Epithelial cell of proximal tubule (primary cell): ENCODE results near the gene KCNJ6.

DNA sequence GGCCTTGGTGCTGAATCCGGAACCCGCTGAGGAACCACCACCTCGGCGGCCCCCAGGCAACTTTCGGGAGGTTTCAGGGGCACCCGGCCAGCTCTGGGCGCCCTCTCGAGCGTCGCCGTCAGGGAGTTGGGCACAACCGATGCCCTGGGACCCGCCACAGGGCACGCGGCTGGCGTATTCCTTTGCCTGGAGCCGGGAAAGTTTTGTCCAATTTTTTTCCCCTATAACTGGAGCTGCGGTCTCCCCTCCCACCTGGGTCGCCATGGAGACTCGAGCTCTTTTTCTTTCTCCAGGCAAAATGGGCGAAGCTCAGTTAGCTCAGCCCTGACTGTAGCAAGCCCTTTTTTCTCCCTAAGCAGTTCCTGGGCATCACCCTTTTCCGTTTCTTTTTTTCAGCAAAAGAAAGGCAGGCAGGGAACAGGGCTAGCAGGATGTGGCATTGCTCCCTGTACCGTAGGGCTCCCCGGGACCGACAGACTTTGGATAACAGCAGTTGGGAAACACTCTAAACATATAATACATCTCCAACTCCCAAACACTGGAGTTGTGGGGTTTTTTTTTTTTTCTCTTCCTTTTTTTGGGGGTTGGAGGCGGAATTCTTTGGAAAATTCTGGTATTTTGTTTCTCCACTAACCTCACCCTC lies 1.8 kb downstream of the KCNJ6 start:
- RAMPAGE, long total RNA = no peak
- RRBS = 6% methylated on average over 15 of the region's 26 CpGs

DNA sequence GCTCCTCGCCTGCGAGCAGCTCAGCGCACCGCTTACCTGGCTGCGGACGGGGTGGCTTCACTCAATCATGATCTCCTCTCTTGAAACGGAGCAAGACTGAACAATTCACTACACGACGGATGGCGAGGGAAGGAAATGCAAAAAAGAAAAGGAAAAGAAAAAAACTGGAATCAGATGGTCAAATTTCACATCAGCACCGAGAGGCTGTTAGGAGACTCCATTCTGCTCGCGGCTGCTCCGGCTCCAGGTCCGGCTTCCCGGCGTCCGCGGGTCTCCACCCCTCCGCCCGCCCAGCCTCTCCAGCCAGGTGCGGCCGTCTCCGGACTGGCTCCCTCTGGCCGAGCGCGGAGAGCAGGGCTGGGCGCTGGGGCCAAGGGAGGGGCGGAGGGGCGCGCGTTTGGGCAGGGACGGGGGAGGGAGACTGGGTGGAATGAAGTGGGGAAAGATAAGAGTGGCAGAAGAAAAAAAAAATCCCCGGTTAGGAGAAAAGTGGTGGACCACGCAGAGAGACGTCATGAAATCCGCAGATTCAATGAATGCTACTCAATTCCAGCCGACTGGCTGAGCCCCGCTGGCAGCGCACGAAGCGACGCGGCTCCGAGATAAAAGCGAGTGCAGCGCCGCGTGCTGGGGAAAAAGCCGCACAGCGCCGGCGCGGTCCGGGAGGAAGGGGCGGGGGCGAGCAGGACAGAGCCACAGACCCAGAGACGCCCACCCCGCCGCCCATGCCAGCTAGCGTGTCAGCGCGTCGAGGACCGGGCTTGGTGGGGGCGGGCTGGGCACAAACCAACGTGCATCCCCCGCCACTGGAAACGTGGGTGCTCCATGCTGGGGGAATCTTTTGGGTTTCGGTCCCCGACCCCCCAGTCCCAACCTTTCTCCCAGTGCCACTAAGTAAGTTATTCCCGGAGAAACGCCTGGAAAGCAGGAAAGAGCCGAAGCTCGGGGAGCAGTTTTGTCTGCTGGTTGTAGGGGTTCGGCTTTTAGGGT lies at the start of gene KCNJ6:
TSS of gene KCNJ6 (minus strand) at position 610 of the 990 bp plus-strand sequence.
- RAMPAGE, long total RNA = no peak
- RRBS = 3% methylated on average over 17 of the region's 76 CpGs

DNA sequence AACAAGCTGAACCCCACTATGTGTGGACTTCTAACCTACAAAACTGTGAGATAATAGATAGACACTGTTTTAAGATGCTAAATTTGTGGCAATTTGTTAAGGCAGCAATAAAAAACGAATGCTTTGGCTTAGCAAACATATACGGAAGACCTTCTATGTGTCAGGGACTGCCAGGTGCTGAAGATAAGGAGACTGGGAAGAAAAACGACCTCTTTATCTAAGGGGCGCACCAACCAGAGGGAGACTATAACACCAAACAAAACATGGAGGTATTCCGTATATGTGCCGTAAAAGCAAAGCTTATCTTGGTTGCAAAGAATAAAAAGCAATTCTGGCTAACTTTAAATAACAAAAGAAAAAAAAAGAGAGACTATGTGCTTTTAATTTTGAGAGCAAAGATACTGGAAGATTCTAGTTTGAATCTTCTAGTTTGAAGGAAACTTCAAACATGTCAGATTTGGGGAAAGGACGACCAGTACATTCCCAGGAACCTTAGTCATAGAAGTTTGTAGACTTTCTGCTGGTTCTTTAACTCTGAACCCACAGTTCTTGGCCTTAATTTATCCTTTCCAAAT lies 167.0 kb upstream of the KCNJ15 start:
- RAMPAGE, long total RNA = no peak
- RRBS = no CpG with 5 or more reads among the region's 7 CpGs

GRCh38 chr21:38219252-38219455 lies 37.6 kb upstream of the KCNJ15 start:
- RAMPAGE, long total RNA = no peak
- RRBS = no CpG with 5 or more reads among the region's 4 CpGs

DNA sequence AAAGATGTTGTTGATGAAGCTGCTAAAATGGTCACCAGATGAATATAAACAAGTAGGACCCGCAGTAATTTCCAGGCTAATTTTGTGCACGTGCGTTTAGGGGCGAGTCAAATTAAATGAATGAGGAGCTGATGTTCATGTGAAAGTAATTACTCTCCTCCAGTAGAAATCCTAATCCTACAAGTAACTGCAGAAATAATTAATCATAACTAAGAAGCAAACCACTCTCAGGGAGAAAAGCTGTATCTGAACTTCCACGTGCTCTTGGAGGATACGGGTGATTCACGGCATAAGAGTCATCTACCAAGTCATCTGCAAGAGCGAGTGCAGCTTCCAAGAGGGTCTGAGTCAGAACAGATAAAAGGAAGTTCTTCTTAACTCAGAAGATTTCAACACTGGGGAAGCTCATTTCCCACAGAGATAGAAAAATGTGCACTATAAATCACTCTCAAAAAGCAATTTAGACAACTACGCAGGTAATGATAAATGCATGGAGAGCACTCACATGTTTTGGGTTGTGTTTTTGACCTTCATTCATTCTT lies 20.6 kb downstream of the KCNJ15 start:
- RAMPAGE, long total RNA = no peak
- RRBS = no CpG with 5 or more reads among the region's 9 CpGs

DNA sequence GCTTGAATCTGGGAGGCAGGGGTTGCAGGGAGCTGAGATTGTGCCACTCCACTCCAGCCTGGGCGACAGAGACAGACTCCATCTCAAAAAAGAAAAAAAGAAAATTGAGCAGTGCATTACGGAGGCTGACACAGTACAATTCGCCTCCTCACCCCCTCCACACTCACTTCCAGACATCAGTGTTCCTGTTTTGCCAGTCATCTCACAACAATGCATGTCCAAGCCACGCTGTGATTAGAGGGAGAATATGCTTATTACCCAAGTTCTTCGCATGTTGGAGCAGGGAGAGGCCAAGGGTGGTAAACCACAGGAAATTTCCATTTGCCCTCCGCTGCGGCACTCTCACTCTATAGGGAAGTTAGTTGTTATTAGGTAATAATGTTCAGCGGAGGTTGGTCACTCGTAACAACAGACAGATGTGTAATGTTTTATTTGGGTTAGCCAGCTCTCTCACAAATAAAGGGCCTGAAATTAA lies 32.9 kb downstream of the KCNJ15 start:
- RAMPAGE, long total RNA = no peak
- RRBS = no CpG with 5 or more reads among the region's 9 CpGs

GRCh38 chr21:38299894-38300688 lies 43.3 kb downstream of the KCNJ15 start:
- RAMPAGE, long total RNA = no peak
- RRBS = no CpG with 5 or more reads among the region's 13 CpGs

- RAMPAGE, long total RNA = no peak
- RRBS = no CpG with 5 or more reads among the region's 6 CpGs
Measured at GRCh38 chr21:38303162-38303762, 46.5 kb downstream of the KCNJ15 start.

DNA sequence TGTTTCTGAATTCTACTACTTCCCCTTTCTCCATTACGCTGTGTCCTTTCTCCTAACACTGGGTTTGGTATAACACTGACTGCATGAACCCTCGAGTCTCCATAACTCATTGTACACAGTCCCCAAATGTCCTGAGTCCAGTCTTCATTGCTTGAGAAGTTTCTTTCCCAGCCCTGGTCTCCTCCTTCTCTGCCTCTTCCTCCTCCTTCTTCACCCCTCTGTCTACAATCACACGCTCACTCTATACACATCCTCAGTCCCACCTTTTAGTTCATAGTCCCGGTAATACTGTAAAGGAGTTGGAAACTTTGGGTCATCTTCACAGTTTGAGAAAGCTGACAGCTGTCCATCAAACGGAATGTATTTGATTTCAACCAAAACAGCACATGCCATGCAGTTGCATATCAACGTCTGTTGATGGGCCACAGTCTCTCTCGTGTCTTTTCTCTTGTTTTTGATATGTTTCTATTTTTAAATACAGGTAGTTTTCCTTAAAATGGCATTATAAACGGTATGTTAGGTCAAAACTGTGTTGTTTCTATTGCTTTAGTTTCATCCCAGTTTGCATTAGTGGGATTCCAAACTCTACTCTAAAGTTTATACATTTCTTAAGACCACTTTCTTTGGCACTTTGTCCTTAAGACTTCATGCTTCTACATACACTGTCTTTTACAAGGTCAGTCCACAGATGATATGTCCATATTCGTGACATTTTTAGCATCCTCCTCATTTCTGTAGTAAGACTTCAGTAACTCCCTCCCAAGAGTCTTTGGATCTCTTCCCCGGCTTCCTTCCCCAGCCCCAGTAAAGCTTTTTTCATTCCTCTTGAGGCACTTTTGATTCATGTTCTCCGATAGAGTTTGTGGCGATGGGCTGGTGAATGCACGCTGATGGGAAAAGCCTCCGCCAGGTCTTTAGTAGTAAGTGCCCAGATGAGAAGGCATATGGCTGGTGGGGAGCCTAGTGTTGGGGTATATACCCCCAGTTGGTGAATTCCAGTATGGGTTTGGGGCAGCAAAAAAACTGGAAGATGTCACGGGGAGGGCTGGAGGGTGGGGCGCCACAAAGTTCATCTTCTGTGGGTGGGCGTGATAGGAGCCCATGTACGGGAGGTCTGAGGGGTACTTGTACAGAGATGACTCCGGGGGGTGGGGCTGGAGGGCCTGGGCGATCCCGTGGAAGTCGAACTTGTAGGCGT lies 115.4 kb downstream of the ERG start:
- RAMPAGE, long total RNA = no peak
- RRBS = no CpG with 5 or more reads among the region's 23 CpGs

GRCh38 chr21:38455218-38455546 lies 43.1 kb downstream of the ERG start:
- RAMPAGE, long total RNA = no peak
- RRBS = no CpG with 5 or more reads among the region's 2 CpGs

DNA sequence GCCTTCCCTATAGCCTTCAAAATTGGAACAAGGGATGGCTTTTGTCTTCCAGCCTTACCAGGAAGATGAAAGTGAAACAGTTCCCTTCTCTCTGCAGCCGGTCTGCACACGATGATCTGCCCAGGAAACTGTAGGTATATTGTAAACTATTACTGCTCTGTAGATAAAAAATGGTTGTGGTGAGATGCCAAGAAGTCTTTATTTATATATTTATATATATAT lies 65.6 kb upstream of the ETS2 start:
- RAMPAGE, long total RNA = no peak
- RRBS = no CpG with 5 or more reads among the region's 2 CpGs

- RAMPAGE, long total RNA = no peak
- RRBS = no CpG with 5 or more reads among the region's 9 CpGs
Measured at GRCh38 chr21:38909065-38909580, 103.4 kb downstream of the ETS2 start.

DNA sequence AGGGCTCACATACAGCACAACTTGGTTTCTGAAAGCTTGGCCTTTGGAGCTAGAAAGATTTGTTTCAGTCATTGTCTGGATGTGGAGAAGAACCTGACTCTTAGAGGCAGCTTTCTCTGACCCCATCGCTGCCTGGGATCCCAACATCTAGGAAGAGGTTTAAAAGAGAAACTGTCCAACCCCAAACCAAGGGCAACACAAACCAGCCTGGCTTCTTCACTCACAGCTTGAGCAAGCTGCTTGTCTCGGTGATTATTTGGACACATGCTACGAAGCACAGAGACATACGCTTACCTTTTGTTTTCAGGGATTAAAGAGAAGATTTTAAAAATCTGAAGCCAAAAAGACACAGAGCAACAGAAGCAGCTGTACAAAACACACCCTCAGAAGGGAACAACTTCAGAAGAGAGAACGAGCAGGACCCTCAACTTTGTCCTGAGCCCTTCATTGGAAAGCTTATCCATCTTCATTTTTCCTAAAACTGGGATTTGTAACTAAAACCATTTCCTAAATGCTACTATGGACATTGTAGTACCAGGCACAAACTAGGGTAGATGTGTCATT lies 109.9 kb downstream of the ETS2 start:
- RAMPAGE, long total RNA = no peak
- RRBS = no CpG with 5 or more reads among the region's 5 CpGs

DNA sequence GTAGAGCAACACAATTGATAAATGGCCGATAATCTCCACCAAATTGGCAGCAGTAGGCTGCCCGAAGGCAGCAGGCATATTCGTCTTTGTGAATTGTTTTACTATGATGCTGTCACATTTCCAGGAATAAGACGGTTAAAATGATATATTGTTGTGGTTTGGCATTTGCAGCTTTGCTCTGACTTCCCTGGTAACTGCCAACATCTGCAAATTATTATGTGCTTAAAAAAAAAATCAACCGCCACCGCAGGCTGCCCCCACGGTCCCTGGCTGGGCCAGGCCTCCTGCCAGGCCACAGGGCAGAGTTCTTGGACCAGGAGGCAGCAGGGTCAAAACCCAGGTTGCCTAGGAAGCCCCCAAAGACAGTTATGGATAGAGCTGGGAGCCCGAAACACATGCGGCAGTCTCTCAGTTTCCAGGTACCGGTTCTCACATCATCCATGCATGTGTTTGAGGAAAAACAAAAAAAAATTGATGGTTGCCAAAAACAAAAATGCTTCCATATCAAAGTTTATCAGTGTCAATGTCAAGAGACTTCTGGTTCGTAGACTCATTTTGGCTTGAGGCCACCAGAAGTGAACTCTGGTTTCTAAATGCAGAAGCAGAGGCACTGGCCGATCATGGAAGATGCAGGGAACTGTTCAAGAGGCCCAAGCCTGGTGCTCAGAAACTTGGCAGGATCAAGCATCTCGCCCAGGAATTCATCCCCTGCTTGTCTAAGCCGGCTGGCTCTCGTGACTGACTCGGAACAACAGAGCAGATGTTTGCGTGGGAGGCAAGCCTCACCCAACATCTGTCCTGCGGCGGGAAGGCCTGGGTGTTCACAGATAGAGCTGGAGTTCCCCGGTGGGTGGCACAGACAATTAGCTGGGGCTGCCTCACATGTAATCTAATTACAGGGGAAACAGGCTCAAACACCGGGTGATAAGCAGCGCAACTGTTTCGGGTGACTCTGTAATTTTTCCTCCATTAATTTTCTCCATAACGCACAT lies 179.6 kb downstream of the ETS2 start:
- RAMPAGE, long total RNA = no peak
- RRBS = 31% methylated on average over 2 of the region's 24 CpGs

DNA sequence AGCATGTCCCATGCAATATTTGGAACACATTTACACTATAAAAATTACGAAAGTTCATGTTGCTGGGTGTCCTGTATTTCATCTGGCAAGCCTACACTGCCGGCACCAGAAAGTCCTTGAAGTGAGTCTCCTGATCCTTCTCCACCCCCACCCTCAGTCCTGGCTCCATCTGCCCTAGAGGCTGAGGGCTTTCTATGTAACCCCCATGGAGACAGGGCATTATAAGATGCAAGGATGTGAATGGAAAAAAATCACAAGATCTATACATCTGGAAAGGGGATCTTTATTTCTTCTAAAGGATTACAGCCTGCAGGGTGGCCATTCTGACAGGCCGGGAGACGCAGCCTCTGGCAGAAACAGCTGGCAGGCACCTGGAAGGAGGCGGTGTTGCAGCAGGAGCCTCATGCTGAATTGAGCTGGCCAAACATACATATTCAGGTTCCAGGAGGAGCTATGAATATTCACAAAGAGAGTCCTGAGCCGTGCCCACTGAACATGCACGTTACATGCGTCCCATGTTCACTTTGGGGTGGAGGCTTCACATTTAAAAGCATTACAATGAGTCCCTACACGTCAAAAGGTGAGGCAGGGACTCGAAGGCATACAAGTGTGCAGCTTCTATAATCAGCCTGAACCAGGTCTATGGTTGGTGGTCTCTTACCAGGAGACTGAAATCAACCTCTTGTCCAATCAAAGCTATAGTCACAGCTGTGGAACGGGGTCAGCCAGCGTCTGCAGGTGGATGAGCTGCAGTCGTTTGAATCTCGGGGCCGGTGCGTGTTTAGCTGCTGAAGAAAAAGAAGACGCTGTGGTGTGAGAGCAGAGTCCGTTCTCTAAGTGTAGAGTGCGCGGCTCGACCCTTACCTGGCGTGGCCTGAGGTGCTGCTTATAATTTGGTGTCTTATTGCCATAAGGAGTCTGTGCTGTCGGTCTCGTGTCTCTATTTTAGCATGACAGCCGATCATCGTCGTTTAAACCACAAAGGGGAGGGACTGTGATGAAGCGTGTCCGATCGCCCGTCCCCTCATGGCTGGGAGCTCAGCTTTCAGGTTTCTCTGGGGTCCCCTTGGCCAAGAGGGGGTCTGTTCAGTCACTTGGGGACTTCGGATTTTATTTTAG lies 182.9 kb downstream of the ETS2 start:
- RAMPAGE, long total RNA = no peak
- RRBS = no CpG with 5 or more reads among the region's 32 CpGs

GRCh38 chr21:38990368-38991135 lies 184.8 kb downstream of the ETS2 start:
- RAMPAGE, long total RNA = no peak
- RRBS = no CpG with 5 or more reads among the region's 16 CpGs

GRCh38 chr21:39014655-39015185 lies 168.5 kb downstream of the PSMG1 start:
- RAMPAGE, long total RNA = no peak
- RRBS = no CpG with 5 or more reads among the region's 10 CpGs

DNA sequence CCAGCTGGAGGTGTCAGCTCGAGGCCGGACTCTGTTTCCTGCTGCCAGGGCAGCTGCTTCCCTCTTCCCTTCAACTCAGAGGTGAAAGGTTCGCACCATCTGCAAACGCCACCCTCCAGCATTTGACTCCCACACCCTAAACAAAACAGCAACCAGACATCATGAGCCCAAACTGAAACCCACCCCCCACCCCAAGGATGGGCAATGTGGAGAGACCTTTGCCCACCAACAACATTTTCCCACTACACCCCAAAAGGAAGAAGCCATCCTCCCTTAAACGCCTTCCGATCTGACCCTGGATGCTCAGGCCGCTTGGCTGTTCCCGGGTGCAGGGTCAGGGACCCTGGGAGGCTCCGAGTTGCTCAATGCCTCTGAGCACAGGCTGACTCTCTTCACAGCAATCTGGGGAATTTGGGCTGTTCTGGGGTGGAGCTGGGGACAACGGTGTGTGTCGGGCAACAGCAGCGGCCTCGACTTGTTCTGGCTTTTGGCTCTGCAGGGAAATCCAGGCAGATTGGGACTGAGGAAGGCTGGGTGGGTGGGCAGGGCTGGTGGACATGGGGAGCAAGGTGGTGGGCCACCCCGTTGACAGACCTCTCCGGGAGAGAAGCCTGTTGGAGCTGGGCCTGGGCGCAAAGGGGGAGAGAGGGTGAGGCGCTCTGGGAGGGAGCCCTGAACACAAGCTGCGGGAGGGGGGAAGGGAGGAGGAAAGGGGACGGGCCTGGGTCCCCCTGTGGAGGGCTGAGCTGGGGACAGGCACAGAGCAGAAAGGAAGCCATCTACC lies 162.1 kb downstream of the PSMG1 start:
- RAMPAGE, long total RNA = no peak
- RRBS = no CpG with 5 or more reads among the region's 19 CpGs

DNA sequence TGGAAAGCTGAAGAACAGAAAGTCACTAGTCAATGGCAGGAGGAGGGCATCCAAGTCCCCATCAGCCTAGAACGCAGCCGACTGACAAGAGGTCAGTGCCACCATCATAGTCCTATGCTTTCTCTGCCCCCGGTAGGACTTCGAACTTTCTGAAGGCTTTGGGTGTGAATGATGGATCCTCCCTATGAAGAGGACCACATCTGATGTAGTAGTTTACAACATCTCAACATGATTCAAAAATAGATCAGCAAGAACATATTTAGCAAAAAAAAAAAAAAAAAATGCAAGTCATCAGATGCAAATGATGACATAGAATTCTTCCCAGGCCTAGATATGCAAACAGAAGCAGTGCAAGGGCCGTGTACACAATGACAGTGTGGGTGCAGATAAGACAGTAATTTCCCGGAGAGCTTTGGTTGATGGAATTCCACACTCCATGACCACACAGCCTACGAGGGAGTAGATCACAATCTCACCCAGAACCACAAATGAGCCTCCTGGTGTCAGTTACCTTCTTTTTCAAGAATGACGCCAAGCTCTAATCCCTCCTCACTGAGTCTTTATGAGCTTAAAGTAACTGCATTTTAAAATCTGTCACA lies 88.3 kb downstream of the PSMG1 start:
- RAMPAGE, long total RNA = no peak
- RRBS = no CpG with 5 or more reads among the region's 8 CpGs

GRCh38 chr21:39165291-39165559 lies 18.0 kb downstream of the PSMG1 start:
- RAMPAGE, long total RNA = no peak
- RRBS = no CpG with 5 or more reads among the region's 1 CpG